Right lobe of liver (tissue), 4 donors: ENCODE measurements around the gene NTRK2.

GRCh38 chr9:84265891-84266550 lies 74.5 kb downstream of the SLC28A3 start:
- PRO-cap, 4 experiments: no peak in any of the 4 experiments
- RAMPAGE, long total RNA, 2 experiments: no peak in any of the 2 experiments

GRCh38 chr9:84669068-84670119 lies at the start of gene NTRK2:
Gene NTRK2 (plus strand): TSS chr9:84669729.
- PRO-cap, 4 experiments: peak in 3 of 4 experiments; most common plus-strand start chr9:84669745 (in 1)
- RAMPAGE, long total RNA, 2 experiments: no peak in any of the 2 experiments

DNA sequence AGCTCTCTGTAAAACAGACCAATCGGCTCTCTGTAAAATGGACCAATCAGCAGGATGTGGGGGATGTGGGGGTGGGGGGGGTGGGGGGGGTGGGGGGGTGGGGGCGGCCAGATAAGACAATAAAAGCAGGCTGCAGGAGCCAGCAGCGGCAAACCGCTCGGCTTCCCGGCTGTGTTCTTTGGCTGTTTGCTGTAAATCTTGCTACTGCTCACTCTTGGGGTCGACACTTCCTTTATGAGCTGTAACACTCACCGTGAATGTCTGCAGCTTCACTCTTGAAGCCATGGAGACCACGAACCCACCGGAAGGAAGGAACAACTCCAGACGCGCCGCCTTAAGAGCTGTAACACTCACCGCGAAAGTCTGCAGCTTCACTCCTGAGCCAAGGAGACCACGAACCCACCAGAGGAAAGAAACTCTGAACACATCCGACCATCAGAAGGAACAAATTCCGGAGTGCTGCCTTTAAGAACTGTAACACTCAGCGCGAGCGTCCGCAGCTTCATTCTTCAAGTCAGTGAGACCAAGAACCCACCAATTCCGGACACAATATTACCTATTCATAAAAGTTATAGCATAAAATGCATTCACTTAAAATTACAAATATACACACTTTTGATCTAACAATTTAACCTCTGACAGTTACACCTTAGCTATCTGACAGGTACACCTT lies 451.7 kb downstream of the AGTPBP1 start:
- PRO-cap, 4 experiments: no peak in any of the 4 experiments
- RAMPAGE, long total RNA, 2 experiments: no peak in any of the 2 experiments

- PRO-cap, 4 experiments: no peak in any of the 4 experiments
- RAMPAGE, long total RNA, 2 experiments: no peak in any of the 2 experiments
Measured at GRCh38 chr9:85822632-85823144, 80.9 kb upstream of the AGTPBP1 start.

GRCh38 chr9:85839256-85840443 lies 97.9 kb upstream of the AGTPBP1 start:
- PRO-cap, 4 experiments: no peak in any of the 4 experiments
- RAMPAGE, long total RNA, 2 experiments: no peak in any of the 2 experiments

GRCh38 chr9:85845750-85846269 lies 95.1 kb upstream of the NAA35 start:
- PRO-cap, 4 experiments: no peak in any of the 4 experiments
- RAMPAGE, long total RNA, 2 experiments: no peak in any of the 2 experiments

DNA sequence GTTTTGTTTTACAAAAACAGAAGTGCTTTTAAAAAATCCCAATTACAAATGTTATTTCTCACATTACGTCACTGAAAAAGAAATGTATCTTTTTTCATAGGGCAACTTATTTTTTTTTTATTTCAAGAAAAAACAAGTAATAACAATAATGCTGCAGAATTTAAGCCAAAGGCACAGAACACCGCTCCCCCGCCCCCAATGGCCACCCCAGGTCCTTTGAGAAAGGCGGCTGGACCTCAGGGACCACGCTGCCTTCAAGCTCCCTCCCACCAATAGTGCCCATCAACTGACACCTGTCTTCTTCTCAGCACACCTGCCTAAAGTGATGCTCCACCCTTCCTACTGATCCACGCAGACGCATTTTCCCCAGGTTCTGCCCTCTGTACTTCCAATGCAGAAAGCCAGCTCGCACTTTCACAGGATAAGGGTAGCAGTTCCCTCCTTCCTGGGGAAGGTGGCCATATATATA lies 2.0 kb downstream of the GOLM1 start:
- PRO-cap, 4 experiments: no peak in any of the 4 experiments
- RAMPAGE, long total RNA, 2 experiments: no peak in any of the 2 experiments

GRCh38 chr9:86368949-86369680 lies 14.9 kb upstream of the TUT7 start:
- PRO-cap, 4 experiments: peak in 3 of 4 experiments; most common plus-strand start chr9:86369472 (in 1); most common minus-strand start chr9:86369118 (in 3)
- RAMPAGE, long total RNA, 2 experiments: no peak in any of the 2 experiments

GRCh38 chr9:86436377-86436692 lies 82.1 kb upstream of the TUT7 start:
- PRO-cap, 4 experiments: peak in 1 of 4 experiments; most common minus-strand start chr9:86436622 (in 1)
- RAMPAGE, long total RNA, 2 experiments: no peak in any of the 2 experiments

GRCh38 chr9:86750888-86751221 lies 196.5 kb downstream of the GAS1 start:
- PRO-cap, 4 experiments: no peak in any of the 4 experiments
- RAMPAGE, long total RNA, 2 experiments: no peak in any of the 2 experiments

DNA sequence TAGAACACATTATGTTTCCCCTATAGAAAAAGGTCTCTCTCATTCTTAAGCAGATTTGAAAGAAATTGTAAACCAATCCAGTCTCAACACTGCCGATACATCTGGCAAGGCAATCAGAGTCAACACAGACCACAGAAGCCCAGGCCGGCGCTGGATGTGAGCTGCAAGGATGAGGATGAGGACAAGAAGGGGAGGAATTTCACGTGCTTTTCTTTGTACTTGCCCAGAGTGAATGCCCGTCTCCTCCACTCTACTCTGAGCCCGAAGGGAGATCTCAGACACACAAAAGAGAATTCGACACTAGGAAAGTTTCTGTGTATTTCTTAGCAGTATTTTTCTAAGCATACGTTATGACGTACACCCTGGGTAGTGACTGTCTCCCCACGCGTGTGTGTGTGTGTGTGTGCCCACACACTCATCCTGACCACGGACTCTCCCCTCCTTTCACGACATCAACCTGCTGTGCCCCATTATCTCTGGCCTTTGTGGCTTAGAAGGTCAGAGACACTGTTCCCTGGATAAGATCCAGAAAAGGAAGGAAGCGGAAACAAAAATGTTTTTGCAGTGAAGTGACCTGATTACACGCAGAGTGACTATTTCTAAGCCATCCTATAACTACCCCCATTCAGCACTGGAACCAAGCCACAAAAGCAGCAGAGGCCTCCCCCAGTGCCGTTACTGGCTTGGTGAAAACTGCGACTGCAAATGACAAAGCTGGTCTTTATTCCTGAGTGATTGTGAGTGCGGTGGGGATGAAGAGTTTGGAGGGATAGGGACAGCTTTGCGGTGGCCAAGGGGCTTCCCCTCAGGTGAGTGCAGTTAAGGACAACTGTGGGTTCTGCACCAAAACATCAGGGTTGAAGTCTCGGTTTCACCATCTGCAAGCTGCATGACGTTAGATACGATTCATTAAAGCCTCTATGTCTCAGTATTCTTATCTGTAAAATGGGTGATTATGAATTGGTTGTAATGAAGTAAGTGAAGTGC lies 227.2 kb upstream of the DAPK1 start:
- PRO-cap, 4 experiments: no peak in any of the 4 experiments
- RAMPAGE, long total RNA, 2 experiments: no peak in any of the 2 experiments

DNA sequence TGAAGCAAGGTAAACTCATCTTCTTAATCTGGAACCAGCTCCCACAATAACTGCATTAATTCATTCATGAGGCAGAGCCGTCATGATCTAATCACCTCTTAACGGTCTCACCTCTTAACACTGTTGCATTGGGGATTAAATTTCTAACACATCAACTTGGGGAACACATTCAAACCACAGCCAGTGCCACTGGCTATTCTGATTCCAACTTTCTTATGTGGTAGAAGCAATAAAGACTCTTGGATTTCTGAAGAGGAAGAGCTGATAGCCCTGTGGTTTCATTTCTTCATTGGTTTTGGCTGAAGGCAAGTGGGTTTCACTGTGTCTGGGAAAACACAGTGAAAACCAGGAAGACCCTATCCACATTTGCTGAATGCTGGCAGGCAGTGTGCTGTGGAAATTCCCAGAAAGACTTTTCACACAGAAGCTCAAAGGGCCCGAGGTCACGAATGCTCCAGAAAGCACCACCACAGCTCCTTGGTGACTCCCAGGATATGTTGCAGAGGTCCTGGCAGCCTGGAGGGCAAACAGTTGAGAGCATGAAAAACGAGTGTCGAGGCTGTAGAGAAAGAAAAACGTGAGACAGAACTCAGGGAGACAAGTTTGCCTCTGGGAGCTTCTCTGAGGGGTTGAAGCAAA lies 67.1 kb downstream of the DAPK1 start:
- PRO-cap, 4 experiments: peak in 1 of 4 experiments; most common minus-strand start position 206 of the sequence (in 1)
- RAMPAGE, long total RNA, 2 experiments: no peak in any of the 2 experiments

DNA sequence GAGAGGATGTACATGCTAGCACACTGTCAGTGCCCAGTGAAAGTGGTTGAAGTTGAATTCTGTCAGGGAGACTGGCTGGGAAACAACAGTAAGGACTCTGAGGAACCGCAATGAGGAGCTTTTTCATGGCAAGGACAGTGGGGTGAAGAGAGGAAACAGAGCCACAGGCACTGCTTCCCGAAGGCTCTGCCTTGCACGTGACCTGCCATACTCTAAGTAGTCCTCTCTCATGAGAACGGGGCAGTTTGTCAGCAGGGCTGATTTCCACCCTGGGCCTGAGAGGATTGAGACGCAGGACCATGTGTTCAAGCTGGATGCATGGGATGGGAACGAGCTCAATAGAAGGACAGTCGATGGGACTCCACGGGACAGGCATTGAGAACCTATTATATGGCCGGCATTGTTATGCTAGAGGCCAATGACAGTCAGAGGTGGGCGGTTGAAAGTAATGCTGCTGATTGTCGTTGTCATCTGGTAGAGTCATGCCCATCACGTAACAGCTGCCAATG lies 106.5 kb upstream of the CTSL start:
- PRO-cap, 4 experiments: no peak in any of the 4 experiments
- RAMPAGE, long total RNA, 2 experiments: no peak in any of the 2 experiments

- PRO-cap, 4 experiments: peak in 4 of 4 experiments; most common plus-strand start chr9:88076685 (in 1); most common minus-strand start chr9:88076991 (in 4)
- RAMPAGE, long total RNA, 2 experiments: start-site peak on the minus strand in 2 of 2 experiments, at chr9:88076953-88077031 at its widest, 74 to 117 reads per replicate
Measured at GRCh38 chr9:88076504-88077278, 61.6 kb downstream of the SPATA31C2 start.

DNA sequence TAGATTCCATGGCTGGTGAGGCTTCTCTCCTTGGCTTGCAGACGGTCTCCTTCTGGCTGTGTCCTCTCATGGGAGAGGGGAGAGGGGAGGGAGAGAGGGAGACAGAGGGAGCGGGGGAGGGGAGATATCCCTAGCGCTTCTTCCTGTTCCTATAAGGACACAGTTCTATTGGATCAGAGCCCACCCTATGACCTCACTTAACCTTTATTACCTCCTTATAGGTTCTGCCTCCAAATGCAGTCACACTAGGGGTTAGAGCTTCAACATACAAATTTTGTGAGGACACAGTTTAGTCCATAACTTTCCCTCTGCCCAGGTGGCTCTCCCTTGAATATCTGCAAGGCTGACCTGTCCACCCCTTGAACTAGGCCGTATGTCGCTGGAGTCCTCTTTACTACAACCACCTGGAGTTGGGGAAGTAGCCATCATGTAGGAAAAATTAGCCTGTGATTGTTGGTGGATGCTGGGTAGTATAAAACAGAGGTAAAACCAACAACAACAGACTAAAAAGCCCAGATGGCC lies 60.5 kb downstream of the SPATA31C2 start:
- PRO-cap, 4 experiments: no peak in any of the 4 experiments
- RAMPAGE, long total RNA, 2 experiments: no peak in any of the 2 experiments

GRCh38 chr9:88322679-88323416 lies 65.4 kb upstream of the SPIN1 start:
- PRO-cap, 4 experiments: no peak in any of the 4 experiments
- RAMPAGE, long total RNA, 2 experiments: no peak in any of the 2 experiments

DNA sequence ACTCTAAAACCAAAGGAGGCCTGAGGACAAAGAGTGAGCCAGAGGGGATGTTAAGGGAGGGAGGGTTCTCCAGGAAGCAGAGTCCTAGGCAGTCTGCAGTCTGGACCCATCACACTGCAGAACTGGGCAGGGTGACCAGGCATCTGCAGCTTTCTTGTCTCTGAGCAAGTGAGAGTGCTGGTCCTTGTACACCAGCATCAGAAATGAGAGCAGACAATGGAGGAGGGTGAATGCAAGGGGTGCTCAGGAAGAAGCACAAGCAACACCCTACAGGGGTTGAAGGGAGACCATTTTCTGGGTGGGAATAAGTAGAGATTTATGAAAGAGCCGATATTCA lies 216.0 kb upstream of the S1PR3 start:
- PRO-cap, 4 experiments: no peak in any of the 4 experiments
- RAMPAGE, long total RNA, 2 experiments: no peak in any of the 2 experiments

GRCh38 chr9:88805639-88806054 lies 185.6 kb upstream of the S1PR3 start:
- PRO-cap, 4 experiments: no peak in any of the 4 experiments
- RAMPAGE, long total RNA, 2 experiments: no peak in any of the 2 experiments

DNA sequence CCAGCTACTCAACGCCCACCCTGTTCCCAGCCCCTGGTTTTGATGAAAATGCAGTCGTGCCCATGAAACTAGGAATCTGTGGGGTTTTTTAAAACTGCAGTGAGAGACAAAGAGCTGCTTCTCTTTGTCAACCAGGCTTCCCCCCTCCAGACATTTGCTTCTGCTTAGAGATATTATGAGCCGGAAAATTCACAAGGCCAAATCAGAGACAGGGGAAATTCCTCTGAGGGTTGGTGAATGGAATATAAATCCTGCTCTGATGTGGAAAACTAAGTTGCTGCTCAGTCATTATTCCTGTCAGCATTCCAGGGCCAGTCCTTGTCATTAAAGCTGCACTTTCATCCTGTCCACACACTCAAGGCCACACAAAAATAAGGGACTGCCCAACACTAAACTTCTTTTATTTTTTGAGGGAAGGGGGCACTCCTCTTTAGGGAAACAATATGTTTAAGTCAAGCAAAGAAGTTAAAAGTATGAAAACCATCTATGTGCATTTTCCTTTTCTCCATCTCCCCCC lies 119.1 kb upstream of the S1PR3 start:
- PRO-cap, 4 experiments: no peak in any of the 4 experiments
- RAMPAGE, long total RNA, 2 experiments: no peak in any of the 2 experiments

GRCh38 chr9:88923846-88924045 lies 67.5 kb upstream of the S1PR3 start:
- PRO-cap, 4 experiments: peak in 1 of 4 experiments; most common plus-strand start chr9:88923955 (in 1)
- RAMPAGE, long total RNA, 2 experiments: no peak in any of the 2 experiments